CD14-positive monocyte (primary cell): ENCODE data around the gene ASXL1.

- CAGE, long polyA plus RNA: no peak
Observed at GRCh38 chr20:30513085-30514269, 744.0 kb upstream of the DEFB115 start.

DNA sequence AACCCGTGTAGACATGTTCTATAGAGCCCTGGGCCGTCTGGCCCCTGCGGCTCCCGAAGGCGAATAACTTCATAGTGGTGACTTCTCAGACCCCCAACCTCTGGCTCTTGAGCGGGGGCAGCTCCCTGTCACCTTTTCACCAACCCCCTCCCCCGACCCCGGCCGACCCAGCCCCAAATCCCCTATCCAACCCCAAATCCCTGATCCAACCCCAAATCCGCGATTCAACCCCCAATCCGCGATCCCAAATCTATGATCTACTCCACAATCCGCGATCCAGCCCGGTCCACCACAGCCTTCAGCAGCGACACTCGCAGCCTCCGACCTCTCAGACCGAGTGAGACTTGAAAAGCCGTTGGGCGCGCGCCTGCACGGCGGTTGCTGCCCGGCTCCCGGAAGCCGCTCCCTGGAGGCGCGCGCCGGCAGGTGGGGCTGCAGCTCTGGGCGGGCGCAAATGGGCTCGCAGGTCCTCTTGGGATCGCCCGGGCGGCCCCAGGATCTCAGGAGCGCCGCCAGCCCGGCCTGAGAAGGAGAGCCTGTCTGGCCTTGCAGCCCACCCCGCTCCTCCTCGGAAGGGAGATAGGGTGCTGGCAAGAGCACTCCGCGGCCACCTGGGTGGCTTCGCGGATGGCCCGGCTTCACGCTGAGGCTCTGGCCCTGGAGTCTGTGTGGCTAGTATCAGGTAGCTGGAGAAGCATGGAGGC is 533.5 kb upstream of the DEFB115 start:
- CAGE, long polyA plus RNA: no peak

DNA sequence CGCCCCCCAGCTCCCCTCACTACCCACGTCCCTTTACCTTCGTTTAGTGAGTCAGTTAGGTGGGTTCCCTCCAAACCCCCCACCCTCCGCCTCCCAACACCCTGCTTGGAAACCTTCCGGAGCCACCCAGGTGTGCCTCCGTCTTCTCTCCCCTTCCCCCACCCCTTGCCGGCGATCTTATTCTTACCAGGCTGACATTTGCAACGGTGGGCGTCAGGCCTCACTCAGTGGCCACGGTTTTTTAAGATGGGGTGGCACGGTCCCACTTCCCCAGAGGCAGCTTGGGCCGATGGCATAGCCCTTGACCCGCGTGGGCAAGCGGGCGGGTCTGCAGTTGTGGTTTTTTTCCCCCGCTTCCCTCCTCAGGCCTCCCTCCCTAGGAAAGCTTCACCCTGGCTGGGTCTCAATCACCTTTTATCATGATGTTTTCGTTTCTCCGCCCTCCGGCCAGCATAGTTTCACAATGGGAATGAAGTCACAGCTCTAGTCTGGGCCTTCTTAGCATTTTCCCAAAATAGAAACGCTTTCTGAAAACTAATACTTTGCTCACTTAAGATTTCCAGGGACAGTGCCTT is 345.0 kb upstream of the DEFB115 start:
- CAGE, long polyA plus RNA: no peak

GRCh38 chr20:31496559-31497295 is 17.5 kb upstream of the HM13 start:
- CAGE, long polyA plus RNA: no peak

GRCh38 chr20:31572236-31573181 is 25.3 kb downstream of the MCTS2 start:
- CAGE, long polyA plus RNA: no peak

GRCh38 chr20:31606415-31606765 is 1.3 kb downstream of the ID1 start:
- CAGE, long polyA plus RNA: no peak

- CAGE, long polyA plus RNA: no peak
Observed at GRCh38 chr20:31695489-31696755, 26.7 kb downstream of the BCL2L1 start.

DNA sequence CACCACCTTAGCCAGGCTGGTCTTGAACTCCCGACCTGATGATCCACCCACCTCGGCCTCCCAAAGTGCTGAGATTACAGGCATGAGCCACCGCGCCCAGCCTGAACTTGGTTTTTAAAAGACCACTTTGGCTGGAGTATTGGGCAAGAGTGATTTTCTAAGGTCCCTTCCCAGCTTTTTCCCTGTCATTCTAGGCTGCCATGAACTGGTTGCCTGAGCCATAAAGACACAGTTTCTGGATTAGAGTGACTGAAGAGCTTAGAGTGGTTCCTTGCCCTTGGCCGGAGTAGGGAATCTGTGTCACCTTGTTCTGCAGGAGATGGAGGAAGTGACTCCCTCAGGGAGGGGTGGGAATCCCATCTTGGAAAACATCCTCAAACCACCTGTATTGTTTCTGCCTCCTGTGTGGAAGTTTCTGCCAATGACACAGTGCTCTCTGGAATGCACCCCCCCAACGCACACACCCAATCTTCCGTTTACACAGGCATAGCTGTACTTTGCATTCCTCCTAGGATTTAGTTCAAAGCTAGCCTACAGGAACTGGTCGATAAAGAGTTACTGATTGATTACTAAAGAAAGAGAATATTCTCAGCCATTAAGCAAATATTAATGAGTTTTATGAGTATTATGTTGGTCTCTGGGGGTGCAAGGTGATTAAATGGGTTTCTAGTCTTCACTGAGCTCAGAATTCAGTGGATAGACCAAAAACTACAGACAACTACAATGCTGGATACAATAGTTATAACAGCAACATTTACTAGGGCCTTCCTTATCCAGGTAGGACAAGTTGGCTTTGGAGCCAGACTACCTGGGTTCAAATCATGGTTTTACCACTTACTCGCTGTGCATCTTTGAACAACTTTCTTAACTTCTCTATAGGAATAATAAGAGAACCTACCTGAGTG is 18.1 kb downstream of the BCL2L1 start:
- CAGE, long polyA plus RNA: no peak

GRCh38 chr20:31707987-31708845 is 14.5 kb downstream of the BCL2L1 start:
- CAGE, long polyA plus RNA: no peak

- CAGE, long polyA plus RNA: no peak
Observed at GRCh38 chr20:31715708-31716335, 6.8 kb downstream of the BCL2L1 start.

- CAGE, long polyA plus RNA: no peak
Observed at GRCh38 chr20:31720606-31720837, 2.1 kb downstream of the BCL2L1 start.

GRCh38 chr20:31861448-31862404 is 8.6 kb downstream of the DUSP15 start:
- CAGE, long polyA plus RNA: no peak

- CAGE, long polyA plus RNA: no peak
Observed at GRCh38 chr20:32036621-32037235, 15.3 kb upstream of the HCK start.

GRCh38 chr20:32051335-32051620 is 764 bp upstream of the HCK start:
- CAGE, long polyA plus RNA: no peak

DNA sequence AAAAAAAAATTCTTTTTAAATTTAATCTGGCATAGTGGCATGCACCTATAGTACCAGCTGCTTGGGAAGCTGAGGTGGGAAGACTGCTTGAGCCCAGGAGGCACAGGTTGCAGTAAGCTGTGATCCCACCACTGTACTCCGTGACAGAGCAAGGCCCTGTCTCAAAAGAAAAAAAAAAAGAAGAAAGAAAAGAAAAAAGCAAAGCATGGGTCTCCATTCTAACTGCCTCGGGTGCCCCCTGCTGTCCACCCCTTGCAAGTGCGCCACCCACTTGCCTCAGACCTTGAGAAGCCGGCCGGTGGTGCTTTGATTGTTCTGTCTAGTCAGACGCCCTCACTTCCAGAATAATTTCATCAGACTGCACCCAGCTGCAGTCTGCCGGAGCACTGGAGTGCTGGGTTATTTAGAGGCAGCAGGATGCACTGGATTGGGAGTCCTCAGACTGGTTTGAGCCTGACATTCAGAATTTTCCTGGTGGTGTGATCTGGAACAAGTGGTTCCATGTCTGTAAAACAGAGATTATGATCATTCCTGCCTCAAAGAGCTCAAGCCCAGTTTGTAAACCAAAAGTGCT is 17.6 kb upstream of the TM9SF4 start:
- CAGE, long polyA plus RNA: no peak

GRCh38 chr20:32189242-32190035 is 18.1 kb downstream of the PLAGL2 start:
- CAGE, long polyA plus RNA: no peak

GRCh38 chr20:32206296-32206932 is 1.1 kb downstream of the PLAGL2 start:
- CAGE, long polyA plus RNA: no peak

- CAGE, long polyA plus RNA: no peak
Observed at GRCh38 chr20:32357923-32358375, at the start of gene ASXL1. TSS of gene ASXL1 (plus strand) at chr20:32358331.

DNA sequence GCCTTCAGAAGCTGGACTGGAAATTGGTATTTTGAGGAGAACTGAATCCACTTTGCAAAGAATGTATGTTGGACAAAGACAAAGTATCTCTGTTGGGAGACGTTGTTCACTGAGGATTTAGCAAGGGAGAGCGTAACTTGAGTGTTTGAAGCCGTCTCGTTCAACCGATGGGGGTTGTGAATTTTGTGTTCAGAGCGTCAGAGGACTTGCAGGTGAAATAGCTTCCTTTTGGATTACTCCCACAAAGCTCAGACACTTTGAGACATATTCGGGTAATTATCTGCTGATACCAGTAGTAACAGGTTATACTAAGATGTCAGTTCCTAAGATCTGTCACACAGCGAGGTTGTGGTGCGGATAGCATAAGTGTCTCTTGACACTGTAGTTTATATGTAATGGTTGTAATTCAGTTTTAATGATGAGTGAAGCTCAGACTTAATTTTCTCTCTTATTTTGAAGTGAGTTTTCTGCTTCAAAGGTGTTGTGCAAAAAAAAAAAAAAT is 1.5 kb downstream of the ASXL1 start:
- CAGE, long polyA plus RNA: no peak

DNA sequence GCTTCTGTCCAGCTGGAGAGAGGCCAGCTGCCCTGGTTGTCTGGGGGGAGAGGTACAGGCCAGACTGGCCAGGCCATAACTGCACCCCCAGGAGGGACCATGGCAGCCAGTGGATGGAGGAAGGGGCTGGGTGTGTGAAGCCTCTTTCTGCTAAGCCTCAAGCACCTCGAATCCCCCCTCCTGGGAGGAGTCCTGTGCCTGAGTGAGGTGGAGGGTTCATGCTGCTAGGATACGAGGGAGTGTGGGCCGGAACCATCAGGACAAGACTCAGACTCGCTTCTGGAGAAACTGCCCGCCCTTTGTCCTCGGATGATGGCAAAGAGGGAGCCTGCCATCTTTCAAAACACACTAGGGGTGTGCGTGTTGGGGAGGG is 90.3 kb downstream of the ASXL1 start:
- CAGE, long polyA plus RNA: no peak